ENCODE measurements around a stretch of chr11.

GRCh38 chr11:34439736-34440400 lies 1.1 kb downstream of the CAT start:
- PRO-cap, 7 experiments, result no peak in any of the 7 experiments
- RAMPAGE, long total RNA, 2 experiments, result no peak in any of the 2 experiments

GRCh38 chr11:34501381-34502060 lies 12.1 kb downstream of the ELF5 start:
- PRO-cap, 7 experiments, result no peak in any of the 7 experiments
- RAMPAGE, long total RNA, 2 experiments, result no peak in any of the 2 experiments

DNA sequence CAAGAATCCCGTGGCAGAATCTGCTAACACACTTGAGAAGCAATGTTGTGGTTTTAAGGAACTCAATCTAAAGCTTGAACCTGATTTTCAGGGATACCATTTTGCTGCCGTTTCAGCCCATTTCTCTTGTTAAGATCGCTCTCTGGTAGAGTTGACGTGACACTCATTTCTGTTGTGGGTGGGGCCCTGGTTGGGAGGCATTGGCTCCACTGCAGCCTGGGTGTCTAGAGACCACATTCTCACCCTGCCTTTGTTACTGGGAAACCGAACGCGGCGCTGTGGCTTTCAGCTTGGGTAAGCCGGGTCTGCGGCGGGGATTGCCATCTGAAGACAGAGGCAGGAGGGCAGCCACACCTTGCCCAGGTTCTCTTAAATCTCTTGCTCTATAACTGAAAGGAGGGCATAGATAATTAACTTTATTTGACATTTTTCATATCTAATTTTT lies 3.2 kb downstream of the EHF start:
- PRO-cap, 7 experiments, result no peak in any of the 7 experiments
- RAMPAGE, long total RNA, 2 experiments, result start-site peak on the plus strand in 1 of 2 experiments, centred at position 286 of the sequence, 206 reads per replicate

- PRO-cap, 7 experiments, result no peak in any of the 7 experiments
- RAMPAGE, long total RNA, 2 experiments, result no peak in any of the 2 experiments
Measured at GRCh38 chr11:34642004-34643041, 21.4 kb downstream of the EHF start.

DNA sequence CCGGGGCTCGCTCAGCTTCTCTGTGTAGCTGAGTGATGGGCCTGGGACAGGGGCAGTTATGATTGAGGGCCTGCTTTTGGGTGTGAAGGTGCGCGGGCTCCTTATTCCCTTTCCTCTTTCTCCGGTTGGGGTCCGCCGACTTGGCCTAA lies 280 bp downstream of the PDHX start:
- PRO-cap, 7 experiments, result no peak in any of the 7 experiments
- RAMPAGE, long total RNA, 2 experiments, result no peak in any of the 2 experiments

GRCh38 chr11:35029727-35030485 lies 109.1 kb upstream of the CD44 start:
- PRO-cap, 7 experiments, result no peak in any of the 7 experiments
- RAMPAGE, long total RNA, 2 experiments, result no peak in any of the 2 experiments

DNA sequence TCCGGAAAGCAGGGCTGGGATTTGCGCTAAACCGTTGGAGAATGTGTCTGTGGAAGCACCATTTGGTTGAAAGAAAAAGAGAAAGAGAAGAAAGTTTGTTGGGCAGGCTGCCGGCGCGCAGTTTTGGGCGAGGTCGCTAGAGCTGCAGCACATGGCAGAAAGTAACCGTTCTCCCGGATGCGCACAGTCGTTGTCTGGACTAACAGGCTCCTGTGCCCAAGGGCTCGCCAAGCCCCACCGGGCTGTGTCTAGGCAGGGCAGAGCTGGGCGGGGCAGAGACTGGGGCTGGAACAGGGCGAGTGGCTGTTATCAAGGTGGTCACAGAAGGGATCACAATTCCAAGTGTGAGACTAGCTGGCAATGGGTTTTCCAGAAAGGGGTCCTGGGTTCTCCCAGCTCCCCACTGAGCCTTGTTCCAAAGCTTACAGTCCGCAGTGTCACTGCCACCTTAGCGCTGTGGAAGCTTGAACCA lies 567 bp downstream of the CD44 start:
- PRO-cap, 7 experiments, result peak in 5 of 7 experiments; most common plus-strand start position 120 of the sequence (in 1); most common minus-strand start position 192 of the sequence (in 5)
- RAMPAGE, long total RNA, 2 experiments, result no peak in any of the 2 experiments

- PRO-cap, 7 experiments, result no peak in any of the 7 experiments
- RAMPAGE, long total RNA, 2 experiments, result no peak in any of the 2 experiments
Measured at GRCh38 chr11:35145894-35146509, 7.0 kb downstream of the CD44 start.

DNA sequence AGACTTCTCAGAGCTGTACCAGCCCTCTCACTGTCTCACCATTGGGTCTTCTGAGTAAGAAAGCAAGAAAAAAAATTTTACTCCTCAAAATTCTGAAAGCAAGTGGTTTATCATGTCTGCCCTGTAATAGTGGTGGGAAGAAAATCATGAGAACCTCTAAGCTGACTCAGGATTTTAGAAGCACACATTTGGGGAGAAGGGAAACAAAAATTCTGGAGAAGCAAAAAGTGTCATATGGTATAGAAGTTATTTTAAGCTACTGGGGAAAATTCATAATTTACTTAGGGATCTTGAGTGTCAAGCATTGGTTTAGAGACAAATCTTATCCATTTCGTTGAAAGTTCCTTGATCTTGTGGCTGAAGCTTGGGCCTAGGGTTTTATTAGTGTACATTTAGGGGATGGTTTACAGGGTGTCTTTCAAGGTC lies 14.9 kb downstream of the CD44 start:
- PRO-cap, 7 experiments, result no peak in any of the 7 experiments
- RAMPAGE, long total RNA, 2 experiments, result no peak in any of the 2 experiments

DNA sequence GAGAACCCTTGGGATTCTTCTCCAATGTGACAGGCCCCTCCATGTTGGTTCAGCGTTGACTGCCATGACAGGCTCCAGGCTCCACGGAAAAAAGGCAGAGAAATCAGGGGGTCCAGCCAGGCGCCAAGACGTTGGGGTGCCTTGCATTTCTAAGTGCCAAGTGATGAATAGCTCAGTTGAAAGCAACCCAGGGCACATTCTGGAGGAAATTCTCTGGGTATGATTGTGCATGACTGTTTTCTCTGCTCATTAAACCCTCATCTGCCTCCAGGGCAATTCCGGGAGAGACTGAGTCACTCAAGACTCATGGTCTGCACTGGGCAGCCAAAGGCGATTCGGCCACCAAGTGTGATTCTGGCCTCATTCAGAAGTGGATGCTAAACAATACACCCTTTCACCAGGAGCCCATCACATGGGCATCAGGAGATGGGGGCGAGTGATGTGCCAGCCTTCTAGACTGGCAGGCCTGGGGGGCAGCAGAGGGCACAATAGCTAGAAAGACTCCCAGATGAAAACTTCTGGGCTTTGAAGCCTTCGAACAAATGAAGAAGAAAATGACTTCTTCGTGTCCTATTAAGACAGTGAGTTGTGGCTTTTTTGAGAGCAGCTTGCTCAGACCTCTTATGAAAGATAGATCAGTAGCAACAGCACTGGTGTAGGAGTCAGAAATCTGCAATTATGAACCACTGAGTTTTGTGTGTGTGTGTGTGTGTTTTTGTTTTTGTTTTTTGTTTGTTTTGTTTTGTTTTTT lies 27.8 kb downstream of the CD44 start:
- PRO-cap, 7 experiments, result no peak in any of the 7 experiments
- RAMPAGE, long total RNA, 2 experiments, result no peak in any of the 2 experiments

- PRO-cap, 7 experiments, result no peak in any of the 7 experiments
- RAMPAGE, long total RNA, 2 experiments, result no peak in any of the 2 experiments
Measured at GRCh38 chr11:35167310-35167887, 28.4 kb downstream of the CD44 start.

- PRO-cap, 7 experiments, result no peak in any of the 7 experiments
- RAMPAGE, long total RNA, 2 experiments, result no peak in any of the 2 experiments
Measured at GRCh38 chr11:35172904-35173585, 34.1 kb downstream of the CD44 start.

DNA sequence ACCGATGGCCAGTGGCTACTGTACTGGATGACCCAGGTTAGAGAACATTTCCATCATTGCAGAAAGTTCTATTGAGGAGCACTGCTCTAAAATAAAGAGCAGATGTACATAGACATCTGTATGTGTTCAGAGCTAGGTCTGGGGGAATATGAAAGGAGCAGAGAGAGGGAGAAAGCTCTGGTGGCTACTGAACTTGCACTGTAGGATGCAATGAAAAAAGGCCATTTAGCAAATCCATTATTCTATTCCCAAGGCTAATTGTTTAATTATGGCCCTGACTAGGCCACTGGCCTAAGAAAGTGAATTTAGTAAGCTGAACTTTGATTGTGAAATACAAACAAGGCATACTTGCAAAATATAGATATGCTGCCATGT lies 38.9 kb downstream of the CD44 start:
- PRO-cap, 7 experiments, result no peak in any of the 7 experiments
- RAMPAGE, long total RNA, 2 experiments, result no peak in any of the 2 experiments

- PRO-cap, 7 experiments, result no peak in any of the 7 experiments
- RAMPAGE, long total RNA, 2 experiments, result no peak in any of the 2 experiments
Measured at GRCh38 chr11:35216936-35217790, 78.2 kb downstream of the CD44 start.

- PRO-cap, 7 experiments, result no peak in any of the 7 experiments
- RAMPAGE, long total RNA, 2 experiments, result no peak in any of the 2 experiments
Measured at GRCh38 chr11:35334225-35334837, 85.0 kb downstream of the SLC1A2 start.

GRCh38 chr11:35605542-35606100 lies 12.6 kb upstream of the FJX1 start:
- PRO-cap, 7 experiments, result no peak in any of the 7 experiments
- RAMPAGE, long total RNA, 2 experiments, result no peak in any of the 2 experiments

DNA sequence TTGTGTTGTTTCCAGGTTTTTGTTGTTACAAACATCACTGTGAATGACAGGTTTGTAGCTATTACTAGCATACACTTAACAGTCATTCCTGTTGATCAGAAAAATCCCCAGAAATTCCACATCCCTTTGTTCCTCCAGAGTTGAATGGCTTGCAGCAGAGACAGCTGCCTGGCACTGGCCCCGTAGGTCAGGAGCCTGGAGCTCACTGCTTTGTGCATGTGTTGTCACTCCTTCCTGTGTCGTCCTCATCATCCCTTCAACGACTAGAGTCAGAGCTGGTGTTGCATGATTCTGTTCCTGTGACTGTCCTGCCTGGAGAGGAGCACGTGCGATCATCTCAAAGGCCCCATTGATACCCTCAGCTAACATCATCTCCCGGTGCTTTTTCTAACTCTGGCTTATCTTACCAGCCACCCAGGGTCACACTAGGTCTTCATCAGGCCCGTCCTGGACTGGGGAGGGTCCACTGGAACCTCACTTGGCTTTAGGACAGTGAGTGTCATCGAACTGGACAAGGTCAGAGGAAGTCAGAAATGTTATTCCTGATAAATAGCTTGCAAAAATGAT lies 58.4 kb downstream of the LDLRAD3 start:
- PRO-cap, 7 experiments, result no peak in any of the 7 experiments
- RAMPAGE, long total RNA, 2 experiments, result no peak in any of the 2 experiments

GRCh38 chr11:36167058-36167500 lies 122.1 kb downstream of the COMMD9 start:
- PRO-cap, 7 experiments, result no peak in any of the 7 experiments
- RAMPAGE, long total RNA, 2 experiments, result no peak in any of the 2 experiments

DNA sequence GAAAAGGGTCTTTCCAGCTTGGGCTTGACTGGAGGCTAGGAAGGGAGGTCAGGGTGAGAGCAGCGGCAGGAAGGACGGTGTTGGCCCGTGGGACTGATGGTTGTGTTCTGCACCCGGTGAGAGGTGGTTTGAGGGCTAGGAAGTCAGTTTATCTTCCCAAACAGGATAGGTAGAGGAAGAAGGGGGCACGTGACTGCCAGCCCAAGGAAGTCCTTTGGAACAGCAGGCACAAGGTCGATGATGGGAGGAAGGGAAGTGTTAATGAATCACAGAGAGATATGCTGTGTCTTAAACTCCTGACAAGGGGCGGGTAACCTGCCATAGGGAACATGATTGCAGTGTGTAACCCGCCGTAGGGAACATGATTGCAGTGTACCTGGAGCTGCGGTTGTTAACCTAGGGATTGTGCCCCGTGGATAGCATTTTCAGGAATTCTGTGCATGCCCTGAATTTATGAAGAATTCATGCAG lies 49.0 kb downstream of the PRR5L start:
- PRO-cap, 7 experiments, result no peak in any of the 7 experiments
- RAMPAGE, long total RNA, 2 experiments, result no peak in any of the 2 experiments

DNA sequence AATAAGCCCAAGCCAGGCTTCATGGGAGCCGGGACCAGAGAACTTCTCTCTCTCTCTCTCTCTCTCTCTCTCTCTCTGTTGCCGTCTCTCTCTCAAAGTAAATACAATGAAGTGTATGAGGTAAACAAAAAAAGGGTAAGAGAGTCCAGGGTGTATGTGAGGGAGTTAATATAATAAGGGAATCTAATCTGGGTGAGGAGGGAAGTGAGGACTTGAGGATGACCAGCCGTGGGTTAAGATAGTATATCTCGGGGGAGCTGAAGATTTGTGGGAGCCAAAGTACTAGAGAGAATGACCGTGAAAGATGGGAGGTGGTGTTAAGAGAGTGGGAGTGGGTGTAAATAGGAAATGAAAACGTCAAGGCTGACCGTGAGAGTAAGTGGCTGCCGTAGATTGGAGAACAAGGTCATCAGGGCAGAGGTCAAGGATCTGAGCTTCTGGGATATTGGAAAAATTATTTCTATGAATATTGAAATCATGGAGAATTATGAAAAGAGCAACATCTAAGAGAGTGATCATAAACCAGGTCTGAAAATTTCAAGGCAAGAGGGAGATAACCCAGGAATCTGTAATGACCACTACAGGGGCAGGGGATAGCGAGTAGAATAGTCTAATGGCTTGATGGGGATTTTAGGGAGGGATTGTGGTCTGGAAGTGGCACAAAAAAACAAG lies 71.7 kb downstream of the PRR5L start:
- PRO-cap, 7 experiments, result peak in 1 of 7 experiments; most common plus-strand start position 472 of the sequence (in 1); most common minus-strand start position 293 of the sequence (in 1)
- RAMPAGE, long total RNA, 2 experiments, result no peak in any of the 2 experiments

Data from ovary (tissue), 7 donors.